Colon Carcinoma Metastatic in the Lung (tissue), 2 donors: ENCODE data around the gene LIX1L.

DNA sequence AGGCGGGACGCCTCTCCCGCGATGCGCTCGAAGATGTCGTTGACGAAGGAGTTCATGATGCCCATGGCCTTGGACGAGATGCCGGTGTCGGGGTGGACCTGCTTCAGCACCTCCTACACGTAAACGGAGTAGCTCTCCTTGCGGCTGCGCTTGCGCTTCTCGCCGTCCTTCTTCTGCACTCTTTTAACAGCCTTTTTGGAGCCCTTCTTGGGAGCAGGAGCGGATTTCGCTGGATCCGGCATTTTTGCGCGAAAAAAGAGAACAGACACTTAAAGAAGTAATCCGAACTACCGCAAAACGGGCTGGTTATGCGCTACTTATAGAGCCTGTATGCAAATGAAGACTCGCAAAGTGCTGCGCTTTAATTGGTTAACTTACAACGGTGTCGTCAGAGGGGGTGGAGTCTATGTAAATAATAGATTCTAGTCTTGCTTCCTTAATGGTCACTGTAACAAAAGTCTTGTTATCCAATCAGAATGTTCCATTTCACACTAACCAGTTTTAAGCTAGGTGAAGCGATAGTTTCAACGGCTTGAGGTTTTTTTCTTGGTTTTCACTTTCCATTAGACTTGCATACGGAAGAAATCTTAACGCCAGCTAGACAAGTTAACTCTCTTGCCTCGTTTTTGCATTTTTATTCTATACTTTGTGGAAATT lies 67.0 kb downstream of the FAM72B start:
- PRO-cap, 2 experiments: no peak in any of the 2 experiments

DNA sequence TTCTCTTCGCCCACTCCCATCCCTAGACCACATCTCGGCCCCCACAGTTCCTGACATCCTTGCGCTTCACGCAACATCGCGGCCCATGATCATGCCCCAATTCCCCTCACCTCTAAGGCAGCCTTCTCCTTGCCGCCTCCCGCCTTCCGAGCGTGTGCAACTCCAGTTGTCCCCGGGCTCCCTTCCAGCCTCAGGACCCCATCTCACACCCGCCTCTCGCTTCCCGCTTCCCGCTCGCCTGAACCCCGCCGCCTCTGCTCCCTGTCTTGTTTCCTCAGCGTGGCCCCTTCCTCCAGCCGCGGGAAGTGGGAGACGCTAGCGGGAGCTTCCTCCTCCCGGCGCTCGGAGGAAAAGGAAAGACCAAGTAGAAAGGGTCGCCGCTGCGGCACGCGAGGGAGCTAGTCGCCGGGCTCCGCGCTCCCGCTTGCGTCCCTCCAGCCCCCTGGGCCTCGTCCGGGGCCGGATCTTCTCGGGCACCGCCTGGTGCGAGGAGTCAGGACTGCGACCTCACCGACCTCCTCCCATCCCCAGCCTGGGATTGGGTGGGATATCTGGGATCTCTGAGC lies 924 bp downstream of the SRGAP2C start:
- PRO-cap, 2 experiments: no peak in any of the 2 experiments

DNA sequence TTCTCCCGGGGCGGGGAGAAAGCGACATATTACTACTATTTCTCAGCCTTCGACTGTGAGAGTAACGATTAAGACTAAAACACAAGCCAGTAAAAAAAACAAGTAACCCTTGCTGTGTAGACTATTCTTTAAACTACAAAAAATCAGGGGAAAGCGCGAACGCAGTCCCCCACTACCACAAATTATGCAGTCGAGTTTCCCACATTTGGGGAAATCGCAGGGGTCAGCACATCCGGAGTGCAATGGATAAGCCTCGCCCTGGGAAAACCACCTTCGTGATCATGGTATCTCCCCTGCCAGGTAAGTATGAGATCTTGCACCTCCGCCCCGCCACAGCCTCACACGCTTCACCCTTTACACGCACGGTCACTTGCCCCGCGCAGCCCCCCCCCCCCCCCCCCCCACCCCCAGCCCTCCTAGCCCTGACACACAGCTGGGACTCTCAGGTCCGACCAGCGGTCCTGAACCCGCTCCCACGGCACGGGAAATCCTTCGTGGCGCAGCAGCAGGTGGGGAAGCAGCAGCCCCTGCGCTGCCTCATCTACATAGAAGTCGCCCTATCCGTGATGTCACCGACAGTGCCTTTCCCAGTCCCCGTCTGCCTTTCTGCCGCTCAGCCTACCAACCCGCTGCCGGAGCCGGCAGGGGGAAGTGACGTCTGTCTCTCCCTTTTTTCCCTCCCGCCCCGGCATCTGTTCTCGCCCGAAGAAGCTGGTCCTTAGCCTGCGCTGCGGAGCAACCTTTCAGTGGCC lies 176.3 kb downstream of the H3-7 start:
- PRO-cap, 2 experiments: no peak in any of the 2 experiments

GRCh38 chr1:144077007-144077520 lies 105.3 kb upstream of the FAM72C start:
- PRO-cap, 2 experiments: no peak in any of the 2 experiments

DNA sequence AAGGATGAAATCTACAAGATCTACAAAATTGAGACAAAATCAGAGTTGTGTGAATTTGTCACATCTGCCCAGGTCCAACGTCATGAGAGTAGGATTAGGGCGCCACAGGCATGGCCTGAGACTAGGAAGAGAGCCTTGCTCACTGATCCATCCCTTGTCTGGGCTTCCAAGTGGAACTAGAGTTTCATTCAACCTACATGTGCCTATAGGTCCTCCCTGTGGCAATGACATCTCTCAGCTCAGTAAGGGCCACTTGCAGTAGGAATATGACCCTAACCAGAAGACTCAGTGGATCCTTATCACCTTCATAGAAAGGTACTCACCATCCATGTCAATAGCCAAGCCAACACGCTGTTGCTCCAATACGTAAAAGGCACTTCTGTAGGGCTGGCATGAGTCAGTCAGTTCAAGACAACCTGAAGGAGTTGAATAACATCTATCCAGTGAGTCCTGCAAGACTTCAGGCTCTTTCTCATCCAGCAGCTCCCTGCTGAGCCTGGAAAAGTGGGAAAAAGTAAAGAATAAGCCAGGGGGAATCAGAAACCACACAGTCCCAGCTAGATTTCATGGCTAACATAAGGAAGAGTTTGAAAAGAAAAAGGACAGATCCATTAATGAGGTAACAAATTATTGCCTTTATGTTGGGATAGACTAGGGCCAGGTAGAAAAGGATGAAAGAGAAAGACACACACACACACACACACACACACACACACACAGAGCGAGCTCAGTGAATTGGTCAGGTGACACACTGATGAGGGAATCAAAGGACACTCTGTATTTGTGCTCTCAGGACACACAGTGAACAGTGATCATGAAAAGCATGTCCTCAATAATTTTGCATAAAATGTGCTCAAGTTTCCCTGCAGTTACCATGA lies 33.7 kb downstream of the NBPF15 start:
- PRO-cap, 2 experiments: no peak in any of the 2 experiments

GRCh38 chr1:145009837-145010185 lies 85.3 kb downstream of the SRGAP2B start:
- PRO-cap, 2 experiments: no peak in any of the 2 experiments

DNA sequence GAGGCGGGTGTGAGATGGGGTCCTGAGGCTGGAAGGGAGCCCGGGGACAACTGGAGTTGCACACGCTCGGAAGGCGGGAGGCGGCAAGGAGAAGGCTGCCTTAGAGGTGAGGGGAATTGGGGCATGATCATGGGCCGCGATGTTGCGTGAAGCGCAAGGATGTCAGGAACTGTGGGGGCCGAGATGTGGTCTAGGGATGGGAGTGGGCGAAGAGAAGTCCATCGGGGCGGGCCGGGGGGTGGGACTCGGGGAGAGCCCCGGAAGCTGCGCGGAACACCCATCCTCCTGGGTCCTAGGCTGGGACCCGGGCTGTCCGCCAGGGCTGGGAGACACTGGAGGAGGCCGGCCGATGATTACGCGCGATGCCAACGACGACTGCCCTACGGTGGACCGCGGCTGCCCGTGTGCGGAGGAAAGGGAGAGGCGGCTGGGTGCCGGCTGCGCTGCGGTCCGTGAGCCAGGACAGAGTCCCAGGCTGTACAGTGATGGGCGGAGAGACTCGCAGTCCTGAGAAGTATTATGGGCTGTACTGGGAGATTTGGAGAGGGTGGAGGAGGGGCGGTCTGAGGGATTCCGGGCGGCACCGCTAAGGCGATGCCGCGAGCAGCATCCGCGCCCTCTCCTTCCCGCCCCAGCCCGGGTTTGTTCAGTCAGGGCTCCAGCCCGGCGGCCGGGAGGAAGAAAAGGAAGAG lies 466 bp downstream of the SRGAP2B start:
- PRO-cap, 2 experiments: peak in 2 of 2 experiments; most common minus-strand start position 470 of the sequence (in 2)

DNA sequence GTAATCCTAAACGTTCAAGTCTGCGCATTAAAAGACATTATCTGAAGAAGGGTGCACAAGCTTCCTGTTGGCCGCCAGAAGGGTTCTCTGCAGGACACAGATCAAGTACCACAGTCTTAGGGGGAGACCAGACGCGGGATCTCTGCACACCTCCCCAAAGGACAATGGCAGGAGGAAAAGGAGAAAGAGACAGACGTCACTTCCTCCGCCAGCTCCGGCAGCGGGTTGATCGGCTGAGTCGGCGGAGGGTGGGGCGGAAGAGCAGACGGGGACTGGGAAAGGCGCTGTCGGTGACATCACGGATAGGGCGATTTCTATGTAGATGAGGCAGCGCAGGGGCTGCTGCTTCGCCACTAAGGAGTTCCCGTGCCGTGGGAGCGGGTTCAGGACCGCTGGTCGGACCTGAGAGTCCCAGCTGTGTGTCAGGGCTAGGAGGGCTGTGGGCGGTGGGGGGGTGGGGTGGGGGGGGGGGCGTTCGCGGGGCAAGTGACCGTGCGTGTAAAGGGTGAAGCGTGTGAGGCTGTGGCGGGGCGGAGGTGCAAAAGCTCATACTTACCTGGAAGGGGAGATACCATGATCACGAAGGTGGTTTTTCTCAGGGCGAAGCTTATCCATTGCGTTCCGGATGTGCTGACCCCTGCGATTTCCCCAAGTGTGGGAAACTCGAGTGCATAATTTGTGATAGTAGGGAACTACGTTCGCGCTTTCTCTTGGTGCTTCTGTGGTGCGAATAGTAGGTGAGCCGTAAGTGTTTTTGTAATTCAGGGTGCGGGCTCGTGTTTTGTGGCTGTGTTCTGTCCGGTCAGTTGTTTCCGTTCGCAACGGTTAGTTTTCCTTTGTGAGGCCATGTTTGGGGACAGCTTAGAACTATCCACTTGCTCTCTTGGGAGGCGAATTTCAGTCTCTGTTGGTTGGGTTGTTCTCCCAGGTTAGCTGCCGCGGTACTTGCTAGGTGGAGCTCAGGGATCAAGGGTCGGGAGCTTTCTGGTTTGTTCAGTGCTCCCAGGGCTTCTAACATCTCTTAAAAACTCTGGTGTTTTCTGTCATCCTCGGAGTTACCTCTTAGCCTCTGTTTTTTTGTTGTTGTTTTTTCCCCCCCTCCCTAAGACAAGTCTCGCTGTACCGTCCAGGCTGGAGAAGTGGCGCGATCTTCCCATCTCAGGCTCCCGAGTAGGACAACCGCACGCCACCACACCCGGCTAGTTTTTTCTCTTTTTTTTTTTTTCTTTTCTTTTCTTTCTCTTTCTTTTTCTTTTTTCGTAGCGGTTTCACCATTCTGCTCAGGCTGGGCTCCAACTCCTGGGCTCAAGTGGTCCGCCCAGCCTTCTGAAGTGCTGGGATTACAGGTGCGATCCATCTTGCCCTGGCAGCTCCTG lies 39.1 kb upstream of the PPIAL4D start:
- PRO-cap, 2 experiments: peak in 2 of 2 experiments; most common plus-strand start position 462 of the sequence (in 1); most common minus-strand start position 141 of the sequence (in 1)

GRCh38 chr1:145690255-145690929 lies 16.8 kb downstream of the PDZK1 start:
- PRO-cap, 2 experiments: no peak in any of the 2 experiments

GRCh38 chr1:145942453-145943165 lies 15.2 kb downstream of the LIX1L start:
- PRO-cap, 2 experiments: no peak in any of the 2 experiments

DNA sequence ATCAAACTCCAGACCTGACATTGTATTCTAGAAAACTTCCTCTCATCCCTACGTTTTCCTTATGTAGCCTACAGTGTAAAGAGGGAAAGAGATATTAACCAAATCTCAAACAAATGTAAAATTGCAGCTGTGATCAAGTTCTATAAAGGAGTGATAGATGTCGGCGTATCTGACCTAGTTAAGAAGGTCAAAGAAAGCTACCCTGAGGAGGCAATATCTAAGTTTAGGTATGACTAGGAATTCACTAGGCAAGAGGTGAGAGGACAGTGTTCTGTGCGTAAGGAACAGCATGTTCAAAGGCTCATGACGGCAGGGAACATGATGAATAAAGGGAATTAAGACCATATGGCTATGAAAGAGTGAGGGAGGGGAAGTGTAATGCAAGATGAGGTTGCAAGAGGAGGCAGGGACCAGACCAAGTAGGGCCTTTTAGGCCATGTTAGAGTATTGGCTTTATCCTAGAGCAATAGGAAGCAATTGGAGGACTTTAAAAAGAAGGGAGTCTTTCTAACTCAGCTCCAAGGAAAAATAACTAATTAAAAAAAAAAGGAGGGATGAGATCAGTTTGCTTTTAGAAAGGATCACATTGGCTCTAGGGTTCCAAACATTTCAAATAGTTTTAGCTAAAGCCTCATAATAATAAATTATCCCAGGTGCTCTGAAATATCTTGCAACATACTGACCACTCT lies 8.5 kb downstream of the LIX1L start:
- PRO-cap, 2 experiments: no peak in any of the 2 experiments

DNA sequence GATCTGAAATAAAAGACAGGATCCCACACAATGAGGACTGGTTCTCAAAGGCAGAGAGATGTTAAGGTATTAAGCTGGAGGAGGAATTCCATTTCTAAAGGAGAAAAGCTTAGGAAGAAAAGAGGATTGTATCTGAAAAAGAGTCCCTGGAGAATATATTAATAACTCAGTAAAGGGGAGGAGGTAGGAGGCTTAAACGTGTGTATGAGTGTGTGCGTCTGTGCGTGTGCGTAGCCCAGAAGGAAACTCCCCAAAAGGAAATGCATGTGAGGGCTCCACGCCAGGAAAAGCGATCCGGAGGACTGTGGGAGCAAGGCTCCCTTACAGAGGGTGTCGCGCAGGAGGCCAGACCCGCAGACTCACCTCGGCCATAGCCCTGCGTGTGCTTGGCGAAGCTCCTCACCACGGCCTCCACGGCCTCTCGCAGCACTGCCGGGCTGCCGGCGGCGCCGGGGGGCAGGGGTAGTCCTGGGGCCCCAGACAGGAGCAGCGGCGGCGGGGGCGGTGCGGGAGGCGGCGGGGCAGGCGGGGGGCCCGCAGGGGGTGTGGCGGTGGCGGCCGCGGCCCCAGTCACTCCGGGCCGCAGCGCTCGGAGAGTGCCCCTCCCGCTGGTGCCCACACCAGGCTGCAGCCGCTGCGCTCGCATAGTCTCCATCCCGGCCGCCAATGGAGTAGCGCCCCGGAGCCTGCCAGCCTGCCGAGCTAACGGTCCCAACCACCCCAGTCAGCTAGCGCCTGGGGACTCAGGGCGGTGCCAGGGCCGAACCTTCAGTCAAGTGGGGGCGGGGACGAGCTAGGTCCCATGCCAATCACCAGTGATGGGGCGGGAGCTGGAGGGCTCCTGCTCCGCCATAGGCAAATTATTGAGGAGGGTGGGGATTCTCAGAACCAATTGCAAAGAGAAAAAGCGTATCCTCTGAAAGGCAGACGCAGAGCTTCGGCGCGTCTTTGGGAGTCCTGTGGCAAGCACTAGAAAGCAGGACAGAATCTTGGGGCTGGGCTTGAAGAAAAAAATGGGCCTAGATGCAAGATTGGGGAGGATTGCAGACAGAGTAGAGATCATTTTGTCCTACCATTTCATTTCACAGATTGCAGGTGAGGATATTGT lies at the start of gene LIX1L:
TSS of gene LIX1L (minus strand) at position 745 of the 1,108 bp plus-strand sequence.
- PRO-cap, 2 experiments: peak in 2 of 2 experiments; most common plus-strand start position 305 of the sequence (in 1); most common minus-strand start position 730 of the sequence (in 2)

DNA sequence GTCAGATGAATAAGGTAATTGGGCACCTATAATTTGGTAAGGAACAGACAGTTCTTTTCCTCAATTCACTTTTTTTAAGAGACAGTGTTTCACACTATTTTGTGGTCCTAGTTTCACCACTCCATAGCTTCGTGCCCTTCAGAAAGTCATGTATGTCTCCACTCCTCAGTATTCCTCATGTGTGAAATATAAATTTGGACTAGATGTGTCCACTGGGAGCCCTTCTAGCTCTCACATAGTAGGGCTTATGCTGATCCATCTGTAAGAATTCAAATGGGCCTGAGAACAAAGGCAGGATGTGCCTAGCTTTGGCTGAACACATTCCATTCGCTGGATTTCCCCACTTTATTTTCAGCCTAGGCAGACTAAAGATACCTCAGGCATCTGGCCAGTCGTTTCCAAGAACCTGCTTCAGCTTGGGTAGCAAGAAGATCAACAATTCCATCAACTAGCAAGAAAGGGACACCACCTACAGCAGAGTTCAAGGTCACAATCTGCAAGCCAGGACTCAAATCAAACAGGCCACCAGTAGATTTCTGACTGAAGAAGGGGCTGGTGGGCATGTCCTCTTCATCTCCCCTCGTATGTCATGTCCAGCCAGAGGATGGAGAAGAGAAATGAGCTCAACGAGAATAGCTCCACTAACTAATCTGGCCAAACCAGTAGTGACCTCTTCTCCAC lies 14.4 kb downstream of the TXNIP start:
- PRO-cap, 2 experiments: no peak in any of the 2 experiments

DNA sequence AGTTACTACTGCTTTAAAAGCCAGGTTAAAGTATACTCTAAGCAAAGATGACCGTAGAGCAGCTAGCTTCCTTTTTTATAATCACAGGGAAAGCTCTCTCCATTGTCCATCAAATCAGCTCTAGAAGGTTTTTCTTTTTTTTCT lies 3.3 kb downstream of the TXNIP start:
- PRO-cap, 2 experiments: no peak in any of the 2 experiments

- PRO-cap, 2 experiments: no peak in any of the 2 experiments
Observed at GRCh38 chr1:145993334-145993937, 2.9 kb downstream of the TXNIP start.

DNA sequence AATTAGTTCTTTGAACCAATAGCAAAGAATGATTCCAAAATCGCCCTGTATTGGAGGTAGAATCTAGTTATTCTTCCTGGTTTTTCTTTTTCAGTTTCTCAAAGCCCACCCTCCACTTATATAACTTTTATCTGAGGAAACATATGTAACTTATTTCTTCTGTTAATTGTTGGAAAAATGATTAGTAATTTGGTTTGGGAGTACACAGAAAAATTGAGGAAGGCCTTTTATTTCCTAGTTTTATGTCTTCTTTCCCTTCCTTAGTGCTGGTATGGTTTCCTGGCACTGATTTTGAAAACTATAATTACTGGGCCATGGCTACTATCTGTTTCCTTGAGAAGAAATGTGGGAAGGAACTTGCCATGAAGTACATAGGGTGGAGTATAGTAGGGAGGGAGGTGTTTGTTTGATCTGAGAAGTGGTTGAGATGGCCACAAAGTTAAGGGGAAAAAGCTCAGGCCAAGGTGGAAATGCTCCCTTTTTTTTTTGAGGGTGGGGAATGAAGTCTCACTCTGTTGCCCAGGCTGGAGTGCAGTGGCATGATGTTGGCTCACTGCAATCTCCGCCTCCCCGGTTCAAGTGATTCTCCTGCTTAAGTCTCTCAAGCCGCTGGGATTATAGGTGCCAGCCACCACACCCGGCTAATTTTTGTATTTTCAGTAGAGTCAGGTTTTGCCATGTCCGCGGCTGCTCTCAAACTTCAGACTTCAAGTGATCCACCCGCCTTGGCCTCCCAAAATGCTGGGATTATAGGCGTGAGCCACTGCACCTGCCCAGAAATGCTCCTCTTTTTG lies 11.4 kb downstream of the HJV start:
- PRO-cap, 2 experiments: no peak in any of the 2 experiments

- PRO-cap, 2 experiments: no peak in any of the 2 experiments
Observed at GRCh38 chr1:146019272-146020169, 2.0 kb downstream of the HJV start.

DNA sequence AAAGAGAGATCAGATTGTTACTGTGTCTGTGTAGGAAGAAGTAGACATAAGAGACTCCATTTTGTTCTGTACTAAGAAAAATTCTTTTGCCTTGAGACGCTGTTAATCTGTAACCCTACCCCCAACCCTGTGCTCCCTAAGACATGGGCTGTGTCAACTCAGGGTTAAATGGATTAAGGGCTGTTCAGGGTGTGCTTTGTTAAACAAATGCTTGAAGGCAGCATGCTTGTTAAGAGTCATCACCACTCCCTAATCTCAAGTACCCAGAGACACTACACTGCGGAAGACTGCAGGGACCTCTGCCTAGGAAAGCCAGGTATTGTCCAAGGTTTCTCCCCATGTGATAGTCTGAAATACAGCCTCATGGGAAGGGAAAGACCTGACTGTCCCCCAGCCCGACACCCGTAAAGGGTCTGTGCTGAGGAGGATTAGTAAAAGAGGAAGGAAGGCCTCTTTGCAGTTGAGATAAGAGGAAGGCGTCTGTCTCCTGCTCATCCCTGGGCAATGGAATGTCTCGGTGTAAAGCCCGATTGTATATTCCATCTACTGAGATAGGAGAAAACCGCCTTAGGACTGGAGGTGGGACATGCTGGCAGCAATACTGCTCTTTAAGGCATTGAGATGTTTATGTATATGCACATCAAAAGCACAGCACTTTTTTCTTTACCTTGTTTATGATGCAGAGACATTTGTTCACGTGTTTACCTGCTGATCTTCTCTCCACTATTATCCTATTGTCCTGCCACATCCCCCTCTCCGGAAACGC lies 10.4 kb downstream of the NBPF12 start:
- PRO-cap, 2 experiments: no peak in any of the 2 experiments

DNA sequence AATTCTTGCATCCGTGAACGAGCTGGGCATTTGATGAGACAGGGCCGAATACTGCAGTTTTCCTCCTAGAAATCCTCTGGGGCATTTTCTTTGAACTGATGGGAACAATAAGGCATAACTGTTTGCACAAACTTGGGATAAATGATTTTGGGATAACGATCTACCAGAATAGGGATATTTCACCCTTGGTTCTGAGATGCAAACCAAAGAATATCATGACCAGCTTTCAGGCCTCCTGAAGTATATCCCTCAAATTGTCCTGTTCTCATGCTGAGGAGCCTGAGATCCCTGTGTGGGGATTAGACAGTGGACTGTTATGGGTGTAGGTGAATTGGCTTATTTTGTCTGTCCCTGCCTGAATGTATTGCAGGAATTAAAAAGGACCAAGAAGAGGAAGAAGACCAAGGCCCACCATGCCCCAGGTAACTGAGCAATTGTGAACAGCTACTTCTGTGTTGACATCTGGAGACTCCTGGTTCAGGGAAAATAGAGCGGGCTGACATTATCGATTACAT lies 48.8 kb downstream of the NBPF12 start:
- PRO-cap, 2 experiments: no peak in any of the 2 experiments

DNA sequence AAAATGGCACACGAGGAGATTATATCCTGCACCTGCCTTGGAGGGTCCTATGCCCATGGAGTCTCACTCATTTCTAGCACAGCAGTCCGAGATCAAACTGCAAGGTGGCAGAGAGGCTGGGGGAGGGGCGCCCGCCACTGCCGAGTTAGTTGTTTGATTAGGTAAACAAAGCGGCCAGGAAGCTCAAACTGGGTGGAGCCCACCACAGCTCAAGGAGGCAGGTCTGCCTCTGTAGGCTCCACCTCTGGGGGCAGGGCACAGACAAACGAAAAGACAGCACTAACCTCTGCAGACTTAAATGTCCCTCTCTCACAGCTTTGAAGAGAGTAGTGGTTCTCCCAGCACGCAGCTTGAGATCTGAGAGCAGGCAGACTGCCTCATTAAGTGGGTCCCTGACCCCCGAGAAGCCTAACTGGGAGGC lies 138.6 kb upstream of the BCL9 start:
- PRO-cap, 2 experiments: no peak in any of the 2 experiments